Neural cell (in vitro differentiated cells): ENCODE measurements around a stretch of chr16.

DNA sequence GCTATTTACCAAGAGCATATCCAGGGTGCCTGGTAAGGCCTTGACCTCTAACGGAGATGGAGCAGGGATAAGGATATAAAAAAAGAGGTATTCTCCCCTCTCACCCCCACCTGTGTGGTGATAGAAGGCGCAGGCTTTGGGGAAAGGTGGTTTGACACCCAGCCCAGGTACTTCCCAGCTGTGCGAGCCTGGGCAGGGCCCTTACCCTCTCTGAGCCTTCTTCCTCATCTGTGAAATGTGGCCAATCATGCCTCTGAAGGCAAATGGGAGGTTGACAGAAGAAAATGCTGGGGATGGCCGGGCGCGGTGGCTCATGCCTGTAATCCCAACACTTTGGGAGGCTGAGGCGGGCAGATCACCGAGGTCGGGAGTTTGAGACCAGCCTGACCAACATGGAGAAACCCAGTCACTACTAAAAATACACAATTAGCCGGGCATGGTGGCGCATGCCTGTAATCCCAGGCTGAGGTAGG is 43.6 kb downstream of the CRISPLD2 start:
- RAMPAGE, long total RNA: no peak

- RAMPAGE, long total RNA: no peak
Measured at GRCh38 chr16:84882922-84883946, 63.4 kb downstream of the CRISPLD2 start.

- RAMPAGE, long total RNA: no peak
Measured at GRCh38 chr16:84888814-84889446, 69.1 kb downstream of the CRISPLD2 start.

- RAMPAGE, long total RNA: no peak
Measured at GRCh38 chr16:84907361-84908083, 87.7 kb downstream of the CRISPLD2 start.

GRCh38 chr16:85055306-85056373 is 28.0 kb downstream of the KIAA0513 start:
- RAMPAGE, long total RNA: no peak

GRCh38 chr16:85086773-85087511 is 25.3 kb downstream of the CIBAR2 start:
- RAMPAGE, long total RNA: no peak

DNA sequence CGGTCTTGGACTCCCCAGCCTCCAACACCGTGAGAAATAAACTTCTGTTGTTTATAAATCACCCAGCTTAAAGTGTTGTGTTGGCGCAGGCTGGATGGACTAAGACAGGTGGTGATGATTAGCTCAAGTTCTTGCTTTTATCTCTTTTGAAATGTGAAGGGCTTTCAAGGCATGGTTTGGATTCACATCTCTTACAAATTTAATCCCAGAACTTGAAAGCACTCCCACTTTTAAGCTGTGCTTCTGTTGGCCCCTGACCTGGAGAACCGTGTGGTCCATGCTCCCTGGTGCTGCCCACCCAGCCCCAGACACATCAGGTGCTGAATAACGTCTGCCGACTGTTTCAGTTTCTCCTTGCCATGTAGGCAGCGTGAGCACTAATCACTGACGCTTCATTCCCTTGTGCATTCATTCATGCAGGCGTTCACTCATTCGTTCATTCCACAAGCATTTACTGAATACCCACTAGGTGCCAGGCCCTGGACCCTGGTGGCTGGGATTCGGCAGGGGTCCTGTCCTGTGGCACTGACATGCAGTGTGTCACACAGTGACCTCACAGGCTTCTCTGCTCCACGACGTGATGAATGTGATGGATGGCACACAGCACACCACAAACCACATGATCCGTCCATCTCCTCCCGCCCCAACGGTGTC is 8.8 kb downstream of the CIBAR2 start:
- RAMPAGE, long total RNA: no peak

- RAMPAGE, long total RNA: no peak
Measured at GRCh38 chr16:85138562-85139043, 26.3 kb upstream of the CIBAR2 start.

GRCh38 chr16:85157709-85158441 is 45.6 kb upstream of the CIBAR2 start:
- RAMPAGE, long total RNA: no peak

GRCh38 chr16:85295844-85296096 is 183.5 kb upstream of the CIBAR2 start:
- RAMPAGE, long total RNA: no peak

DNA sequence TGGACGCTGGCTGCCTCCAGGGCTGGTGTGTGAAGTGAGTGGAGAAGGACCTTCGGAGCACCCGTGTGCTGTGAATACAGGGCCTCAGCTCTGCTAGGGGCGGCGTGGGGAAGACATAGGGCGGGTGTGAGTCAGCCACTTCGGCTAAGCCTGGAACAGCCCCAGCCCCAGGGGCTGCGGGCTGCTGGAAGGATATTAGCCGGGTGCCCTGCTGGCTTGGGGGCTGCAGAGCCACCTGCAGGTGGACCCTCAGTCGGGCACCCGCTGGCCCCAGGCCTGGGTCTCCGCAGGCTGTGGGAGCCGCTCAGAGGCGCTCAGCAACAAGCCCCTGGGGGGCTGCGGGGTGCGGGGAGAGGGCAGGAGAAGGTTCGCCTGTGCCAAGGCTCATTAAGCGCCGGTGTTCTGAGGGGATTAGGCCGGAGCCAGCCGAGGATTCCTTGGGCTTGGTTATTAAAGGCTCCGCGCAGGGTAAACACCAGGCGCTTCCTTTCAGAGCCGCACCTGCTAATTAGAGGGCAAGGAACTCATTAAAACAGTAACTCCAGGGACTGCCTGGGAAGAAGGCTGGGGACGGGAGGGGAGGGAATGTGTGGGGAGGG is 217.1 kb upstream of the CIBAR2 start:
- RAMPAGE, long total RNA: no peak

GRCh38 chr16:85375590-85376934 is 237.1 kb upstream of the GSE1 start:
- RAMPAGE, long total RNA: no peak

DNA sequence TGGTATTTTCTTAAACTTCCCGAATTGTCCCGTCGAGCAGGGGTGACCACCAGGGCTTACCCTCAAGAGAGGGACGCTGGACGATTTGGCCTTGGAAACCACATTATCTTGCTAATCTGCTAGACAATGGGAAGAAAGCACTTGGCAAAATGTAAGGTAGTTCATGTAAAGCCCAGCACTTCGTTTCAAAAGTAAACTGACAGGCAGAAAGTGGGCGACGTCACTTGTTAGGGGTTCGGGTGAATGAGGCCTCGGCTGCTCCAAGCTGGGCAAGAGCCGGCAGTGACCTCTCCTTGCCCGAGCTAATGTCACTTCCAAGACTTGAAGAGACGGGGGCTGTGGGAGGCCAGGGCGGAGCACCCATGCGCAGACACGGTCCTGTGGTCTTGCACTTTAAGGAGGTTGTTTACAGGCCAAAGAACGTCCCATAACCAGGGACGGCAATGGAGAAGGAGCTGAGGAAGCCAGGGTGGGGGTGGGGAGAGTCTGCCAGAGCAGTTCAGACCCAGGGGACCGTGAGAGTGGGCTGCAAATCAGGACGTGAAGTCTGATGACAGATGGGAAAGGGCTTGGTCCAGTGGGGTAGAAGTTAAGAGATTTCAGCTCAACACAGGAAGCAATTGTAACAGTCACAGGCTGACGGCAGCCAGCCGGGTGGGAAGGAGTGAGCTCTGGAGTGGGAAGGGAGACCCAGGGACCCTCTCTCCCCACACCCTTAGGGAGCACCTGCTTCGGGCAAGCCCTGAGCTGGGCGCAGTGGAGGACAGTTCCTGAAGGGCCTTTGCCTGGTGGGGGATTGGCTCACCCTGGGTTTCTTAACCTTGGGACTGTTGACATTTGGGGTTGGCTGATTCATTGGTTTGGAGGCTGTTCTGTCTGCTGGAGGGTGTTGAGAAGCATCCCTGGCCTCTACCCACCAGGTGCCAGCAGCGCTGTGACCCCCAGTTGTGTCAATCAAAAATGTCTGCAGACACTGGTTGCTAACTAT is 152.5 kb upstream of the GSE1 start:
- RAMPAGE, long total RNA: no peak

- RAMPAGE, long total RNA: no peak
Measured at GRCh38 chr16:85491938-85492827, 120.9 kb upstream of the GSE1 start.

- RAMPAGE, long total RNA: no peak
Measured at GRCh38 chr16:85516062-85516479, 97.1 kb upstream of the GSE1 start.

GRCh38 chr16:85536042-85536566 is 77.0 kb upstream of the GSE1 start:
- RAMPAGE, long total RNA: no peak

GRCh38 chr16:85553263-85553945 is 59.7 kb upstream of the GSE1 start:
- RAMPAGE, long total RNA: no peak

- RAMPAGE, long total RNA: no peak
Measured at GRCh38 chr16:85554506-85555196, 58.5 kb upstream of the GSE1 start.

GRCh38 chr16:85564242-85565106 is 48.6 kb upstream of the GSE1 start:
- RAMPAGE, long total RNA: no peak

DNA sequence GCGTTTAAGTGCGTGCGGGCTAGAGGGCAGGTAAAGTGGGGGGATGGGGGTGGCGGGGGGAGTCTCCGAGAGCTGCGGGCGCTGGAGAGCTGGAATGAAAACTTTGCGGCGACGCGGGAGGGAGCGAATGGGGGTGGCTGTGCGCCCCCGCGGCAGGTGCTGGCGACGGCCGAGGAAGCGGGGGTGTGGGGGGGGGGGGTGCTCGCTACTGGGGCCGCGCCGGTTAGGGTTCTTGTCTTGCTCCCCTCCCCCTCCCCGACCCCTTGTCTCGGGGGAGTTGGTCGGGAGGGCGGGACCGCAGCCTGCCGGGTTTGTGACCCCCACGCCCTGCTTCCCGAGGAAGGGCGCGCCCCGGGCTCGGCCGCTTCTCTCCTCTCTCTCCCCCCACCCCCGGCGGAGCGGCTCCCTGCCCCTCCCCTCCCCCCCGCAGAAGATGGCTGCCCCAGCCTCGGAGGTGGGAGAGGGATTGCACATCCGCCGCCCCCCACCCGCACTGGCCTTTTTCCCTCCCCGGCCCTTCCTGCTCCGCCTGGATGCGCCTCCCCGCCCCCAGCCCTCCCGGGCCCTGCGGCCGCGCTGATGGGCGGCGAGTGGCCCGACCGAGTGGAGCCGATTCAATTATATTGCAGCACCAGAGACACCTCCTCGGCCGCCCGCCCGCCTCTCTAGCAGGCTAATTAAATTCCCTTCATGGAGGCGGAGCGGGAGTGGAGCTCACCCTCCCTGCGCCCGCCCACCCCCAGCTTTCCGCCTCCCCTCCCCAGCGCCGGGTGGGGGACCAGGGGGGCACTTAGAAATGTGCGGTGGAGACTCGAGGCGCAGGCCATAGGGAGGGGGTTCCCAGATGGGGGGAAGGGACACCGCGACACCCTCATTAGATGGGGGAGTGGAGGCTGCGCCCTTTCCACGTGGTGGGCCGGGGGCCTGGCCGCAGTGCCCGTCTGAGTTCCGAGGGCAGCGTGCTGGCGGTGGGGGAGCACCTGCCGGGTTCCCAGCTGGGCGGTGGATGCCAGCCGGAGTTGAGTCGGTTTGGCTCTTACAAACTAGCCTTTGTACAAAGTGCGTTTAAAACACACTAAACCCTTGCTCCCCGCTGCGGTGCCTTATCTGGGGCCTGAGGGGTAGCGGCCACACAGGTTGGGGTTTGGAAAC is 927 bp downstream of the GSE1 start:
- RAMPAGE, long total RNA: no peak